ENCODE measurements around the gene SLC30A2.

- RRBS = no CpG with 5 or more reads among the region's 9 CpGs
Measured at GRCh38 chr1:25218732-25219820, 13.2 kb downstream of the SYF2 start.

DNA sequence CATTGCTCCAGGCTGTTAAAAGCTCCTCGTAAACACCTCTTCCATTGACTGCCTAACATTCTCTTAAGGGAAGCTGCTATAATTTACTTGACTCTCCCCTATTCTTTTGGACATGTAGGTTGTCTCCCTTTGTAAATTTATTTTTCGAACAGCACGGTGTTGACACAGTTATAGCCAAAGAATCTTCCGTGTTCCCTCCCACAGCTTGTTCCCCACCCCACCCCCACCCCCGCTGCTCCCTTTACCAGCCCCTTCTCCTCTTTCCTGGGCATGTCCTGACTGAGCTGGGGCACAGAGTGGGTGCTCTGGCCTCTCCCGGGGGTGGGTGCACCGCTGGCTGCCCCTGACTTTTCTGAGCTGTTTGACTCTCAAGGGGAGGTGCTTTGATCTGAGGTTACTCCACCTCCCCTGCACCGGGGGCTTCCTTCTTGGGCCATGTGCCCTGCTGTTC, 22.9 kb downstream of the LDLRAP1 start:
- RRBS = 93% methylated on average over 3 of the region's 8 CpGs

- RRBS = 40% methylated on average over 4 of the region's 15 CpGs
Measured at GRCh38 chr1:25573424-25573981, 30.1 kb downstream of the LDLRAP1 start.

DNA sequence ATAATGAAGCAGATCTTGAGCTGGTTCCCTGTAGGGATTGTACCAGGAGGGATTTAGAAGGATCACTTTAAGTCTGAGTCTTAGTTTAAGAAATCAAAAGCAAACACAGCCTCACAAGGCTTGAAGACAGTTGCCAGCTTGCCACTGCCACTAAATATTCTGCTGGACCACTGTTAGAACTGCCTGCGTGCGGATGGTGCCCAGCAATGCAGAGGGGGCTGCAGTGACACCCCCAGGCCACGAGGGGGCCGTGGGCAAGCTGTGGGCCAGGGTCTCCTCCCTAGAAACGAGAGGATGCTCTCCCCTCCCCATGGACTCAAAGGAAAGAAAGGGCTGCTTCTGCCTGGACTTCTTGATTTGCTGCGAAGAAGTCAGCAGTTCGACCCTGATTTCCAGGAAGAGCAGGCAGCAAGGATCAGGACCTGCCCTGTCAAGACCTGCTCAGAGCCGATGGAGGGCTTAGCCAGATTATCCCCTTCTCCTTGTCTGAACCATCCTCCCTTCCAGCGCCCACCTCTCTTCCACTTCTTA, 2.5 kb downstream of the MAN1C1 start:
- RRBS = no CpG with 5 or more reads among the region's 9 CpGs

GRCh38 chr1:25686084-25686854, 69.7 kb downstream of the MAN1C1 start:
- RRBS = no CpG with 5 or more reads among the region's 18 CpGs

DNA sequence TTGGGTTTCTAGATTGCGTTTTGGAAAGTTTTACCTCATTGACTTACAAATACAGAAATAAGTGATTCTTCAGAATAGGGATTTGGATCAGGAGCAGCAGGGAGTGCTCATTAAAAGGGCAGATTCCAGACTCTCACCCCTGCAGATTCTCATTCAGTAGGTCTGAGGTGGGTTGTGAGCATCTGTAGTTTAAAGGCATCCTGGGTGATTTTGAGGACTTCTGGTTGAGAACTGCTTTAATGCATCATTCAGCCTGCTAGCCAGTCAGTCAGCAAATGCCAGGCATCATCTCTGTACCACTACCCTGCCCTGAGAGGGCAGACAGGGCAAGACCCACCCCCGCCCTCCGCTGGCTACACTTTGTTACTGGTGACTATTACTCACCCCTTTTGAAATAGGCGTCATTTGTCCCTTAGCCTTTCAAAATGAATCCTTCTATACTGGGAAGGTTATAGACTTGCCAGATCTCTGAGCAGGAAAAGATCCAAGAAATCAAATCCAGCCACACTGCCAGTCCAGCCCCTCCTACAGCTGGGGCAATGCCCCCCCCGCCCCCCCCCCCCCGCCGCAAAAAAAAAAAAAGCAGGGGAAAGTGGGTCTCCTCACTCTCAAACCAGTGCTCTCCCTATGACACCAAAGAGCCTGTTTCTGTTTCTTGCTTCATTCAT, 4.2 kb downstream of the SELENON start:
- RRBS = no CpG with 5 or more reads among the region's 7 CpGs

DNA sequence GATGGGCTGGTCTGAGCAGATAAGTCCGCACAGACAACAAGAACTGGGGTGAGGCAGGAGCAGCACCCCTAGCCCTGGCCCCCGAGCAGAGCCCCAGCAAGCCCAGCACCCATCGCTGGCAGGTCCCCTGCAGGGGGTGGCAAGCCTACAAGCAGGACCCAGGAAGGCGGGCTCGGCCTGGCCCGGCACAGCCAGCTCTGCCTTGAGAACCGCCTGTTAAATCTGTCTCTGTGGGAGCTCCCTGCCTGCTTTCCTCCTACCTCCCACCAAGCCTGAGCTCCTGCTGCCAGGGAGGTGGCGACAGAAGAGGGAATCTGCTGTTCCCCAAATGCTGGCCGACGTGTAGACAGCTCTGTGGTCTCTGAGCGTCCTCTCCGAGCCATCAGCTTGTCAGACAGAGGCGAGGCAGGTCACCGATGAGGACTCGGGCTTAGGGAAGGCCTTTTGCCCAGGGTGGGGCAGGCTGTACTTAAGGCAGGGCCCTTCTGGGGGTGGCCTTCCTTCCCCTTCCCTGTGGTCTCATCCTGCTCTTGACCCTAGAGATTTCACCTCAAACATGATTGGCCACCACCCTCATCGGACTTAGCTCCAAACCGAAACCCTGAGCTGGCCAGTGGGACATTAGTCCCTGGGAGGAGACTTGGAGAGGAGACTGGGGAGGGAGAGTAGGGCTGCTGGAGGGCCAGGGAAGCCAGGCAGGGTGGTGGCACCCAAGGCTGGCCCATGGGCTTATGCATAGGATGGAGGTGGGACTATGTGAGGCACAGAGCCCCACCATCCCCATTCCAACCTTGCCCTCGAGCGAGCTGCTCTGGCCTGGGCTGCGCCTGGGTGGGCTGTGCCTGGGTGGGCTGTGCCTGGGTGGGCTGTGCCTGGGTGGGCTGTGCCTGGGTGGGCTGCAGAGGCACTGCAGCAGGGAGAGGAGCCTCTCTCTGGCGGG, 7.8 kb downstream of the SELENON start:
- RRBS = no CpG with 5 or more reads among the region's 21 CpGs

- RRBS = 5% methylated on average over 50 of the region's 114 CpGs
Measured at GRCh38 chr1:26045226-26046478, at the start of gene SLC30A2. SLC30A2 (minus strand) TSS chr1:26046118.

DNA sequence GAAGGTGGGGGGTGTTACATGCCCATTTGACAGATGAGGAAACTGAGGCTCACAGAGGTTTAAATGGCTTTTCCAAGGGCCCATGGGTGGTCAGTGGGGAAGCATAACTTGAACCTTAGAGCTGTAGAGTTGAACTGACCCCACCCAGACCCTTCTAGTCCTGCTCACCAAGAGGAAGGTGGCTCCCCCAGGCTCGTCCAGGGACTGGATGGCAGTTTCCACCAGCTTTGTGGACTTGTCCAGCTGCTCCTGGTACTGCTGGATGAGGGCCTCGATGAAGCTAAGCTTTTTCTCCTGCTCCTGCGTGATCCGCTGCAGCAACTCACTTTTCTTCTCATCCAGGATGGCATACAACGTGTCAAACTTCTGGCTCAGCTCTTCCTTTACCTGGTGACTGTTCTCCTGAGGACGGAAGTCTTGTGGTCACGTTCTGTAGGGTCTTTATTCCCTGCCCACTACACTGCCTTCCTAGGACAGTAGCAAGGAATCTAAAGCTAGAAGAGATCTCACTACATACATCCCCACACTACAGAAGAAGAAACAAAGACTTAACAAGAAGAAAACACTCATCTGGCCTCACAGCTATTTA, 9.1 kb downstream of the TRIM63 start:
- RRBS = no CpG with 5 or more reads among the region's 7 CpGs

DNA sequence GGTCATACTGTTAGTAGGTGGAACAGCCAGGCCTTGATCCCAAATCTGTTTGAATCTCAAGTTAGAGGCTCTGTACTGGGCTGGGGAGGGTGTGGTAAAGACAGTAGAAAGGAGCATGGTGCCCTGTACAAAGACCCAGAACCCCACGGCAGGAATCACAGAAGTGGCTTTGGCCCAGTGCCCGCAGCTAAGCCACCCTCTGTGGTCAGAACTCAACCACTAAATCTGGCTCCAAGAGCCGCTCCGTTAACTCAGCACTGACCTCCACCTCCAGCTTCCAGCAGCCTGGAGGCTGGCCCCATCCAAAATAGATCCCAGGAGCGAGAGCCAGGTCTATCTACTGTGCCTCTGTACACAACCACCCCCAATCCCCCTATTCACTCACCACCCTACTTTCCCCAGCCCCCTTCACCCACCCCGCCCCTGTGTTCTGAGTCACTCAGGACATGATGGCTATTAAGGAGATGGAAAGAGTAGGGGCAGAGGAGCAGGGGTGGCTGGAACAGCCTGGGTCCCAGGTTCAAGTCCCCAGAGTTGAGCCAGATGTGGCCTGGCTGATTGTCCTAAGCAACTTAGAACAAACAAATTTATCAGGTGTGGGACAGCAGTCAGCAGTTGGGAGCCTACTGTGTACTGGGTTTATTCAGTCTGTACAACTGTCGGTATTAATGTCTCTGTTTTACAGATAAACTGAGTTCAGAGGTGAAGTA, 14.3 kb upstream of the TRIM63 start:
- RRBS = no CpG with 5 or more reads among the region's 7 CpGs

GRCh38 chr1:26126138-26126971, 14.7 kb downstream of the PDIK1L start:
- RRBS = no CpG with 5 or more reads among the region's 7 CpGs

DNA sequence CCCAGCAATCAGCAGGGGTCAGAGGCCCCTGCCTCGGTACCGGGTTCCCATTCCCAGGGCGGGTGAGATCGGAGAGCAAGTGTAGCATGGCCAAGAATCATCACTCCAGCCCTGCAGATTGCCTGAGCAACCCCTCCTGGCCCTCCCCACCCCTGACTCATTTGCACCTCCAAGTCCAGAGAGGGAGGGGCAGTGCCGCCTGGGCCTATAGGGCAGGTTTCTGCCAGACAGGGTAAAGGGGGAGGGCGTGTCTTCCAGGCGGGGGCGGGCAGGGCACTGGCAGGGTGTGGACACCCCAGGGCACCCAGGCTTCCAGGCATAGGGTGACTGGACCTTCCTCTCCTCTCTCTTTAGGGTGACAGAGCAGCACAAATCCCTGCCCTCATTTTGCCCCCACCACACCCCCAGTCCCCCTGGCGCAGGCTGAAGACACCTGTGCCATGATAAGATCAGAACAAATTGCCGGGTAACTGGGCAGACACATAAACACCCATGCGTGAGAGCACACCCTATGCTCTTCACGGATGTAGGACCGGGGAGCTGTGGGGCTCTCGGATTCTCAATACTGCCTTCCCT, 3.2 kb upstream of the CRYBG2 start:
- RRBS = 33% methylated on average over 7 of the region's 14 CpGs

GRCh38 chr1:26419150-26419480, 8.5 kb downstream of the LIN28A start:
- RRBS = no CpG with 5 or more reads among the region's 3 CpGs

DNA sequence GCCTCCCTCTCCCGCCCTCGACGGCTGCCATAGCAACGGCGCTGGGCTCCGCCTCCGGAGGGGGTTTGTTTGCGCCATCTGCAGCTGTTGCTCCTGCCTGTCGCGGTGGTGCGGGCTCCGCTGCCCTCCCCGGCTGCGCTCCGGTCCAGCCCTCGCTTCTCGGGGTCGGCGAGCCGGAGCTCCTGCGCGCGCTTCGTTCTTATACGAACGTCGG, 806 bp downstream of the HMGN2 start:
- RRBS = 1% methylated on average over 13 of the region's 27 CpGs

DNA sequence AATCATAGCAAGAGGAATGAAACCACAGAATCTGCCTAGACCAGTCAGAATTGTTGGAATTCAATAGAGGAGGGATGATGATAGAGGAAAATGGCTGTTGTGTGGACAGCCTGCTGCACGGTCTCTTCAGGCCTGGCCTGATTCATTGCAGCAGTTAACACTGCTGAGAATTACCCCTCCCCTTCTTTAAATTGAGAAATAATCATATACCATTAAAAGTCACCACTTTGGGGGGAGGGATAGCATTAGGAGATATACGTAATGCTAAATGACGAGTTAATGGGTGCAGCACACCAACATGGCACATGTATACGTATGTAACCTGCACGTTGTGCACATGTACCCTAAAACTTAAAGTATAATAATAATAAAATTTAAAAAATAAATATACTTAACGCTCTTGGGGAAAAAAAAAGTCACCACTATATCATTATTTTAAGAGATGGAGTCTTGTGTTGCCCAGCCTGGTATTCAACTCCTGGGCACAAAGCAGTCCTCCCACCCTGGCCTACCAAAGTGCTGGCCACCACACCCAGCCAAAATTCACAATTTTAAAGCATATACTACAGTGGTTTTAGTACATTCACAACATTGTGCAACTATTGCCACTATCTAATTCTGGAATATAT, 5.7 kb downstream of the HMGN2 start:
- RRBS = no CpG with 5 or more reads among the region's 6 CpGs

DNA sequence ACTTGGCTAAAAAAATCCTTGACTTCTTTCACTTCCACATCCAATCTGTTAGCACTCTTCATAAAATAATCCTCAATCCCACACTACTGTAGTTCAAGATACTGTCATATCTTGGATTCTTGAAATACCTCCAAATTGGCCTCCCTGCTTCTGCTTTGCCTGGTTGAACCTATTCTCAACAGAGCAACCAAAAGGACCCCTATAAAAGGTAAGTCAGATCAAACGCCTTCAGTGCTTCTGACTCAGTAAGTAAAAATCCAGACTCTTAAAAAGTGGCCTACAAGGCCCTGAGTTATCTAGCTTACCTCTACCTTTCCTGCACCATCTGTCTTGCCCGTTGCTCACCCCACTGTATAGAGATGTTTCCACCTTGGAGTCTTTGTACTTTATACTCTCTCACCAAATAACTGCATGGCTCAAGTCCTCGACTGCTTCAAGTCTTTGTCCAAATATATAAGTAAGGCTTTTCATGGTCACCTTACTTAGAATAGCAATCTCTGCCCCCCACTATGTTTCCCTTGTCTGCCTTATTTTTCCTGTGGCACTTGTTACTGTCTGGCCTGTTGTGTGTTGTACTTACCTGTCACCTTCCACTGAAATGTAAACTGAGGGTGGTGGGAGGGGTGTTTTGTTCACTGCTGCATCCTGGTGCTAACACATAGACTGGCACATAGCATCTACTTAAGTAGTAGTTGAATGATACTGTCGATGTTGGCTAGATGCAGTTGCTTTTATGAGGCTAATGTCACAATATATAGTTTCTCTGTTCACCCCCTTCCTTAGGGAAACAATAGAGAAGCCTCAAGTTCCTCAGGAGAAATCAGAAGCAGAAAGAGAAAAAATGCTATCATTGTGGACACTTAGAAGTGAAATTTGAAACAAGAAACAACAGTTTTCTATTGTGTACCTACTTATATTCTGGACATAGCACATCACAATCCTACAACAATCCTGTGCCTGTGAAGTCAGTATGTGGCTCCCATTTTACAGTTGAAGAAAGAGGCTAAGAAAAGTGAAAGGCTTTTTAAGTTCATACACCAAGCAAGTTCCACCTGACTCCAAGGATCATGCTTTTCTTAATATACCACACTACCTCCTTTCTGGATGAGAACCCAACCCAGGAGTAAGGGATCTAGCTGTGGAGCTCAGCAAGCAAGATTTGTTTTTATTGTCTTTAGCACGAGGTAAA, 4.8 kb upstream of the PIGV start:
- RRBS = no CpG with 5 or more reads among the region's 5 CpGs

DNA sequence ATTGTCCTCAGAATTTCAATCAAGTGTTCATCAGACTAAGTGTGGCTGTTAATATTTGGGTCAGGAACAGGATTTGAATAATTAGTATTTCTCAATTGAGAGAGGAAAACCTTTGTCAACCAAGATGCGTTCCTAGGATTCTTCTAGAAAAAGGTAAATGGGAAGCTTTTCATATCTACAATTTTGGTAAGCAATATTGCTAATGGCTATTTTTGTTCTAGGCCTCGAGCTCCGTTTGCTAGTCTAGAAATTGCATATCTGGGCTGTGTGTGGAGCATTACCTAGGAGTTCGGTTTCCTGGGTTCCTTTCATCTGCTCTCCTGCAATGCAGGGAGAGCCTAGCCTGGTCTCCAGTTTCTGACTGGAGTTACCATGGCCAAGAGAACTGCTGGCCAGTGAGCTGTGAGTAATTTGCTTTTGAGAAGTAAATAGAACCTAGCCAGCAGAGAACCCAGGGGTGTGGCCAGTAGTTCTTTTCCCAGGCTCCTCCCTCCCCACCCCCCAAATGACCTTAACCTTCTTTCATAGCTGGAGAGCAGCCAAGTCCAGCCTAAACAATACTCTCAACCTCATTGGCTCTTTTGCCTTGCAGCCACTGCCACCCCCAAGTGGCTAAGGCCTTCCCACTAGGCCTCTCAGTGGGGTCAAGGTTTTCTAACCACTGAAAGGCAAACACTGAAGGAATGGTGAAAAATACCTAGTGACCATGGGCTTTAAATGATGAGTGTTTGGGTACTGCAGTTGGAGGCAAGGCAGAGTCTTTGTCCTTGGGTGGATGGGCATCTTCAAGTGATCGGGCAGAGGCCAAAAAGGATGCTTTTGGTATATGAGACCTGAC, 3.8 kb upstream of the PIGV start:
- RRBS = no CpG with 5 or more reads among the region's 5 CpGs

DNA sequence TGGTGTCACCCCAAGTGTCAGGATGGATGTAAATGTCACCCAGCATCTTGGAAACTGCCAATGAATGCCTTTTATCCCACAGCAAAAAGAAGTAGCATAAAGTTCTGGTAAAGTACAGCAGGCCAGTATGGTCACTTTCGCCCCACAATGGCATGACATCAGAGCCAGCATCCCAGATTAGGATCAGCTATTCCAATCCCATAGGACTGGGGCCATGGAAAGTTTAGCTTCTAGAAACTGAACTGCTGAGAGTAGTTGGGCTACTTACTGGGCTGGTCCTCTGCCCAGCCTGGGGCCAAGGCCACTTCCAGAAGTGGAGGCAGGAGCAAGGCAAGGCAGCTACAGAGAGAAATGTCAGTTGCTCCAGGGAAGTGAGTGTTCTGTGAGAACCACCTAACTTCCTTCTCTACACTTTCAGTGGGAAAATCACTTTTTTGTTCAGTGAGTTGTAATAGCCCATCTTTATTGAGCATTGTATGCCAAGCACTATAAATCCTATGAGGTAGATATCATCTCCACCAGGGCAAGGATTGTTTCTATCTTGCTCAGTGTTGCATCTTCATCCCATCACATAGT, 3.1 kb upstream of the PIGV start:
- RRBS = no CpG with 5 or more reads among the region's 1 CpG

DNA sequence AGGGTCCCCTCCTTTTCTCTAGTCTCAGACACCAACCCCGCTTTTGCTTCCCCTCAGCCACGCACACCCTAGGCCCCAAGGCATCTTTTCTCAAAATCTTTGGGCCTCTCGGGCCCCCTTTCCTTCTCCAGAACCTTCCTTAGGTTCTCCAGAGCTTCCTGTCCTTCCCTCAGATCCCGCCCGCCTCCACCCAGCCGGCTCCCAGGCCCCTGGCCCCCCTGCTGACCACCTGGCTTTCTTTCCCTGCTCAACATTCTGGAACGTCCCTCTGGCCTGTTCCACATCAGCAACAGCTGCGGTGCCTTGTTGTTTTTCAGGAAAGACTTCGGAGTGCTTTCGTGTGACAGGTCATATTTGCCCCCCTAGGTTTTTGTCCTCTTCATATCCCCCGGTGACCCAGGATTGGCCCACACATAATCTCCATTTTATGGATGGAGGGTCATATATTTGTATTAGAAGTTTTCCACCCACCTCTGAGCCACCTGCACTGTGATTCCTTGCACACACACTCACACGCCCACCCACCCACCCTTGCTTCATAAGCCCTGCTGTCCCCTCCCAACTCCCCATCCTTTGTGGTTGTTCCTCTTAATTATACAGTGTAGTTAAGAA, 1.3 kb downstream of the ZDHHC18 start:
- RRBS = no CpG with 5 or more reads among the region's 12 CpGs

DNA sequence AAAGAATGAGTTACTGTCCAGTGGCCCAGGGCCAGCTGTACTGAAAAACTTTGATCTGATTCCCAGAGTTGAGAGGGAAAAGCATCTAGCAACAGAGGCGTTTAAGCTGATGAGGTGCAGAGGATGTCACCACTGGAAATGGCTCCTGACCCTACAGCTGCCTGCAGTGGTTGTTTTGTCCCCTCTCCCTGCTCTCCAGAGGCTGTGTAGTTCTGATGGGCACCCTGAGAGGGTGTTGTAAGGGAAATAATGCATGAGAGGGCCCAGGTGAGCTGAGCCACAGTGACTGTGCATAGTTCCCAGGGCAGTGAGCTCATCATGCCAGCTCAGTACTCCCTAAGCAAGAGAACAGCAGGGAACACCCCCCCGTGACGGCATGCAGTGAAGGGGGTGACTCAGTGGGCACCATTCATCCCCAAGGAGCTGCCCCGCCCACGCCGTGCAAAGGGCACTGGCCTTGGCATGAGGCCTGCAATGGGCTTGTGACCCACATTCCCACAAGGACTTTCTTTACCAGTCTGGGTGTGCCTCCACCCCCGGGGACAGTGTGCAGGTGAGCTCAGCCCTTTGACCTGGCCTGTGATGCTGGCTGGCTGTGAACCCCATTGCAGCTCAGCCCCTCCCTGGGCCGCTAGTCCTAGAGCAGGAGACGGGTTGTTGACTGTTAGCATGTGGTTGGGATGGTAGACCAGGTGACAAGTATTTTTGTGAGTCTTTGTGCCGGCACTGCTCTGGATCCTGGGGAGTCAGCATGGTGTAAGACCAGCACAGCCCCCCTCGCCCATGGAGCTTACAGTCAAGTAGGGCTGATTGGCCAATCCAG, 13.6 kb upstream of the SFN start:
- RRBS = no CpG with 5 or more reads among the region's 11 CpGs